ENCODE results near the genes RAB4A and CAPN9.

DNA sequence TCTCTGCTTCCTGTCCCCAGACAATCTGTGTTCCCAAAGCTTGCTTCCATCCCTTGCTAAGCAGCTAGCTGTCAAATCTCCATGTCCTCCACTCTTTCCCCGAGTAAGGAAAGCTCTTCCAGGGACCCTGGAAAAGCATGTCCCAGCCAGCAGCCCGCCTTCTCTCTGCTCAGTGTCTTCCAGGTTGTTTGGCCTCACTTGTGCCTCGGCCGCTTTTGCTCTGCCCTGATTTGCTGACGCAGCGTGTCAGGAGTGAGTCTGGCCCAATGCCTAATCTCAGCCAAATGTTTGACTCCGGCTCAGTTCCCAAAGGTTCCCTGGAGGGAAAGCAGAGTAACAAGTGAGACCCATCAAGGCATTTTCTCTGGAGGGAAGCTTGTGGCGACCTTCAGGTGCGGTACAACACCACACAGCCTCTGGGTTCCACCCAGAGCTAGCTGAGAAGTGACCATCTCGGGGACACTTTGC, 243.4 kb downstream of the RHOU start:
- PRO-cap = no peak

- PRO-cap = no peak
Observed at GRCh38 chr1:229091315-229091664, 179.6 kb upstream of the RAB4A start.

GRCh38 chr1:229092879-229093905, 177.7 kb upstream of the RAB4A start:
- PRO-cap = no peak

GRCh38 chr1:229238575-229239150, 32.2 kb upstream of the RAB4A start:
- PRO-cap = no peak

DNA sequence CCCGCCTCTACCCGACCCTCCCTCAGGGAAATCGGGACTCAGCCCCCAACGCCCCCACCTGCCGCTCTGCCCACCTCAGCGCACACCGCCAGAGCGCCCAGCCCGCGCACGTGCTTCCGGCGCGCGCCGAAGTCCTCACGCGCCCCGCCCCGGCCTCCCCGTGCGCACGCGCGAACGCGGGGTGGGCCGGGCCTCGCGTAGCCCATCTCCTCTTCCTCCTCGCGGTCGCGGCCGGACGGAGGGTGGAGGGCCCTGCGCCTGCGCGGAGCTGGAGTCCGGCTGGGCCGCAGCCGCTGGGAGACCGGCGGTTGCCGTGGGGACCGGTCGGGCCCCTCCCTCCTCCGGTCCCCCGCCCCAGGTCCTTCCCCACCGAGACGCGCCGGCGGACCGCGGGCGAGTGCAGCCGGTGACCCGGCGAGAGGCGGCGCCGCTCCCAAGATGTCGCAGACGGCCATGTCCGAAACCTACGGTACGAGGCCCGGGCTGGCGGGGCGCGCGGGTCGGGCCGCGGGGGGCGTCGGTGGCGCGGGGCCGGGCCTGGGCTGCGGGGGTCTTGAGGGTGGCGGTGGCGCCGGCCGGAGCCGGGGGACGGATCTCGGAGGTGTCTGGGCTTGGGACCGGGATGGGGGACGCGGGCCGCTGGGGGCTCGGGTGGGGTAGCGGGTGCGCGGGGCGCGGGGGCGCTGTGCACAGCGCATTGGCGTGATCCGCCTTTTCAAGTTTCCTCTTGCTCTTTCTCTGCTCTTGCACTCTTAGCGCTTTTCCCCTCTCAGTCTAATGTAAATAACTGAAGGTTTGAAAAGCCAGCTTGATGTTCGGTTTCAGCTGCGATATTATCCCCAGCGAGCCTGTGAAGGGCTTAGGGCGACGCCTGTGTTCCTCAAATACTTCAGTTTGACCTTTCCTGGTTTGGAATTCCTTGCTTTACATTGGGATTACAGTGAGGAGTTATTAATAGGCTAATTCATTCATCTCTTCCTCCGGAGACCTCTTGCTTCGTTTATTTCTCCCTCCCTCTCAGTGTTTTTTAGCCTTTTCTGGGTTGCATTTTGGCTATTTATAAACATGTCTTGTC, at the start of gene RAB4A:
RAB4A (plus strand) TSS at position 210 of the 1,075 bp plus-strand sequence.
- PRO-cap = bidirectional peak, plus-strand start at position 234 of the sequence, minus-strand start at position 112 of the sequence

- PRO-cap = no peak
Observed at GRCh38 chr1:229479991-229480423, 28.1 kb downstream of the NUP133 start.

GRCh38 chr1:229626447-229626879, 416 bp downstream of the URB2 start:
- PRO-cap = no peak

DNA sequence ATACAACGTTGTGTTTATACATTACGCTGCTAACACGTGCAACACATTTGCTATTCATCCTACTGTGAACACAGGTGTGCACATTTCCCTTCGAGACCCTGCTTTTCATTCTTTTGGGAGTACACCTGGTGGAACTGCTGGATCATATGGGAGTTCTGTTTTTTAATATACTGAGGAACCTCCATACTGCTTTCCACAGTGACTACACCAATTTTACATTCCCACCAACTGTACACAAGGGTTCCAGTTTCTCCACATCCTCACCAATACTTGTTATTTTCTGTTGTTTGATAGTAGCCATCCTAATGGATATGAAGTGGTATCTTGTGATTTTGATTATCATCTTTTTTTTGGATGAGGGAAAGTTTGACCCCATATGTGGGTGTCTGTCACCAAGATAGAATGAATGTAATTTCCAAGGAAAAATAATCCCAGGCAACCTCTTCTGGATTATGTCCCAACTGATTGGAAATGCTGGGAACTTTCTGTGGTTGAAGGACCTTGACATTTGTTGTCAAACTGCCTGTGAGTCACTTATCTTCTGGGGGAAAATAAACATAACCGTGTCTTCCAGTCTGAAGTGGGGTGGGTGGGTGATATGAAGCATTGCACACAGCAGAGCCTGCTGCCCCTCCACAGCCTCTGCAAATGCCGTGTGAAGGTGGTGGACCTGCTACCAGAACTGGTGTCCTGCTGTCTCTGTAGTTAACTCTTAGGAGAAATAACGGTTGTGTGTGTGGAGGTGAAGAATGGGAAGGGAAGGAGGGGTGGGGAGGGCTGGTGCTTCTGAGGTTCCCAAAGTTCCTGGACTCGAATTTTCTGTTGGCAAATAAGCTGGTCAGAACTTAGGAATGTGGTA, 23.0 kb downstream of the GALNT2 start:
- PRO-cap = no peak

DNA sequence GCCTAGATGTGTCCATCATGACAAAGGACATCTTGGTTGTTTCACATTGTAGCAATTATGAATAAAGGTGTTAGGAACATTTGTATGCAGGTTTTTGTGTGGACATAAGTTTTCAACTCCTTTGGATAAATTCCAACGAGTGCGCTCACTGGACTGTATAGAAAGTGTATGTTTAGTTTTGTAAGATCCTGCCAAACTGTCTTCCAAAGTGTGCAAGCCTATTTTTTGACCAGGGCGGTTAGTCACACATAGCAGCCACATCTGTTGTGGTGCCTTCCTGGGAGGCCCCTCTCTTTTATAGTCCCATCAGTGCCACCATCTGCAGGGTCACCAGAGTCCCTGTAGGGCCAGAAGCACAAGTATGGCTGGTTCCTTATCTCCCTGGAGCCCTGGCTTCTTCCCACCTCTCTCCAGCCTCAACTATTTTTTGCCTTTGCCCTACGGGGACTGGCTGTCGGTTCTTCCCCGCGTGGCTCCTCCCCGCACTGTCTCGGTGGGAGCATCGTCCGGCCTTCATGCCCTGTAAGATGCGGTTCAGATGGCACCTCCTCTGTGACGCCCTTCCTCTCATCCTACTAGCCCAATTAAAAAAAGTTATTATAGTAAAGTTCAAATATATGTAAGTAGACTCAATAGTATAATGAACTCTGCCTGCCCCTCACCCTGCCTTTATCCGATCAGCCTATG, 51.3 kb downstream of the GALNT2 start:
- PRO-cap = no peak

DNA sequence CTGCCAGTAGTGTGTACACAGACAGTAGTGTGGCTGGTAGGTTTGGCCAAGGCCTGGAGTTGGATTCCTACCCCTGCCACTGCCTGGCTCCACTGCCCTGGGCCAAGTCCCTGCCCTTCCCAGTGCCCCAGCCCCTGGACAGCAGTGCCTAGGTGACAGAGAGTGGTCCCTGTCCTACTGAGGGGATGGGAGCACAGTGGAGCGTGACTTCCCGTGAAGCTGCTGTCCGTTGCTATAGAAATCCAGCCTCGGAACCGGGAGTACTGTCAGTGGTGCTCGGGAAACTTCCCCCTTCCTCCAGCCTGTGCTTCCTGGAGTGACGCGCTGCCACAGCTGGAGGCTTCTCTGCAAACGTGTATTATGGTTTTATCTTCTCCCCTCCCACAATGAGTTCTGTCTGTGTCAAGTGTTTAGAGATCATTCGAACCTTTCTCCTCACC, 73.3 kb downstream of the GALNT2 start:
- PRO-cap = no peak

DNA sequence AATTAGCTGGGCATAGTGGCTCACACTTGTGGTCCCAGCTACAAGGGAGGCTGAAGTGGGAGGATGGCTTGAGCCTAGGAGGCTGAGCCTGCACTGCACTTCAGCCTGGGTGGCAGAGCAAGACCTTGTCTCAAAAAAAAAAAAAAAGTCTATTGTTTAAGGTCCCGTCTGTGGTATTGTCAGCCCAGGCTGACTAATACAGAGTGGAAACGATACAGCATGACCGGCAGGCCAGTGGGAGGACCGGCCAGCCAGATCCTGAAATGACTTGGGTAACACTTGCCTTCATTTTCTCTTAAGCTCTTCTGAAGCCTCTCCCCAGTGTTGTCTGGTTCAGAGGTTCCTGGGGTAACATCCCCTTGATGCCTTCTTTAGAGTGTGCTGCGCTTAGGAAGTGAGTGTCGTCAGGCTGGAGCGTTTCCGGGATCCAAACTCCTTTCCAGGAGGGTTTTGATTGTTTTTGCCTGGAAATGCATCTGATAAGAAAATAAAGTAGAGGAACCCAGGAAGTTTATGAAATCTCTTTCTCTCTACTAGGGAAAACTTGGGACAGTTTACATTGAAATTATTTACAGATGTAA, 142.7 kb downstream of the GALNT2 start:
- PRO-cap = no peak

GRCh38 chr1:230210744-230211267, 143.8 kb downstream of the GALNT2 start:
- PRO-cap = no peak

GRCh38 chr1:230268245-230268823, 157.8 kb downstream of the PGBD5 start:
- PRO-cap = no peak

DNA sequence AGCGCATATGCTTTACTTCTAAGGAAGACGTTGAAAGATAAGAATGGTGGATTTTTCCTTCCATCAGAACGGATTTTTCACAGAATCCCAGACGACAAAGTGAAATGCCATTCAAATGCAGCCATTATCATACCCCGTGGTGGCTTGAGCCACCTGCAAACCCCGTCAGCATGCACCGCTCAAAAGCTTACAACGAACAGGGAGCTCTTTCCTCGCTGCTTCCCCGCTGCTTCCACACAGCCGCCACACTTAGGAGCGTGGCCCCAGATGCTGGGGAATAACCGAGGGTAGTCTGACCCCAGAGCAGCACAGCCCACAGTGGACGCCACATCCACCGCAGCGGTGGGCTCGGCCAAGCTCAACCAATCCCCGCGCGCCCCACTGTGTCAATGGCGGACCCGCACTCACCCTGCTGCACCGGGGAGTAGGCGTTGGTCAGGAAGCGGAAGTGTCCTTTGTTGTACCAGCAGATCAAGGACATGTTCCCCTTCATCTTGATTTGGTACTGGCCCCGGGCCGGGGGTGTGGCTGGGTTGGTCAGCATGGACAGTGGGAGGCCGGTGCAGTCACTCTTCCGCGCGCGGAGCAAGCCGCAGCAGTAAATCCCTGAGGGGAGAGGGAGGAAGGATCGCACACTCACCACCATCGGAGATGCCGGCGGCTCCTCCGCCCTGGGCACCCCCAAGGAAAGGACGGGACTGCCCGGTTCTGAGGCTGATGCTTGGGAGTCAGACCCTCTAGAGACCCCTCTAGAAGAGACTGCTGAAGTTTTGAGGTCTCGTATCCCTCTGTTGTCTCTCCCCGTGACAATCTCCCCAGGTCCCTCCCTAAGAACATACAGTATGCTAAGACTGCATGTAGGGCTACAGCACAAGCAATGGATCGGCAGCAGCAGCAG, 93.4 kb downstream of the PGBD5 start:
- PRO-cap = no peak

DNA sequence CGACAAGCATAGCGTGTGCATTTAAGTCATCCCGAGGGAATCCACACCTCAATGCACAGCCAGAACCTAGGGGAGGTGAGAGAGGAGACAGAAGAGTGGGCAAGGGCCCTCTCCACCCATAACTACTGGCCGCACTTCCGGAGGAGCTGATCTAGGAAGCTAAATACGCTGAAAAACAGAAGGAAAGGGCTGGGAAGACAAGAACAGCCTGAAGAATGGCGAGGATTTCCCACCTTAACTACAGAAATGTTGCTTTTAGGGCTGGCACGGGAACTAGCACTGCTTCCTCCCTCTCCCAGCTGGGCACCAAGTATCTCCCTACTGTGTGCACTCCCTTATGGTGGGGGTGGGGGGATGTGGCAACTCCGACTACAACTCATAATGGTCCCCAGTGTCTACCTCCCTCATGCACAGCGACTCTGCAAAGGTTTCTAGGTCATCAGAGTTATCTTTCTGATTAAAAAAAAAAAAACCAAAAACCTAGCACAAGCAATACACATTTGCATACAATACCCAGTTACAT, 3.5 kb downstream of the PGBD5 start:
- PRO-cap = no peak

GRCh38 chr1:230601261-230601928, 40.9 kb upstream of the COG2 start:
- PRO-cap = no peak

DNA sequence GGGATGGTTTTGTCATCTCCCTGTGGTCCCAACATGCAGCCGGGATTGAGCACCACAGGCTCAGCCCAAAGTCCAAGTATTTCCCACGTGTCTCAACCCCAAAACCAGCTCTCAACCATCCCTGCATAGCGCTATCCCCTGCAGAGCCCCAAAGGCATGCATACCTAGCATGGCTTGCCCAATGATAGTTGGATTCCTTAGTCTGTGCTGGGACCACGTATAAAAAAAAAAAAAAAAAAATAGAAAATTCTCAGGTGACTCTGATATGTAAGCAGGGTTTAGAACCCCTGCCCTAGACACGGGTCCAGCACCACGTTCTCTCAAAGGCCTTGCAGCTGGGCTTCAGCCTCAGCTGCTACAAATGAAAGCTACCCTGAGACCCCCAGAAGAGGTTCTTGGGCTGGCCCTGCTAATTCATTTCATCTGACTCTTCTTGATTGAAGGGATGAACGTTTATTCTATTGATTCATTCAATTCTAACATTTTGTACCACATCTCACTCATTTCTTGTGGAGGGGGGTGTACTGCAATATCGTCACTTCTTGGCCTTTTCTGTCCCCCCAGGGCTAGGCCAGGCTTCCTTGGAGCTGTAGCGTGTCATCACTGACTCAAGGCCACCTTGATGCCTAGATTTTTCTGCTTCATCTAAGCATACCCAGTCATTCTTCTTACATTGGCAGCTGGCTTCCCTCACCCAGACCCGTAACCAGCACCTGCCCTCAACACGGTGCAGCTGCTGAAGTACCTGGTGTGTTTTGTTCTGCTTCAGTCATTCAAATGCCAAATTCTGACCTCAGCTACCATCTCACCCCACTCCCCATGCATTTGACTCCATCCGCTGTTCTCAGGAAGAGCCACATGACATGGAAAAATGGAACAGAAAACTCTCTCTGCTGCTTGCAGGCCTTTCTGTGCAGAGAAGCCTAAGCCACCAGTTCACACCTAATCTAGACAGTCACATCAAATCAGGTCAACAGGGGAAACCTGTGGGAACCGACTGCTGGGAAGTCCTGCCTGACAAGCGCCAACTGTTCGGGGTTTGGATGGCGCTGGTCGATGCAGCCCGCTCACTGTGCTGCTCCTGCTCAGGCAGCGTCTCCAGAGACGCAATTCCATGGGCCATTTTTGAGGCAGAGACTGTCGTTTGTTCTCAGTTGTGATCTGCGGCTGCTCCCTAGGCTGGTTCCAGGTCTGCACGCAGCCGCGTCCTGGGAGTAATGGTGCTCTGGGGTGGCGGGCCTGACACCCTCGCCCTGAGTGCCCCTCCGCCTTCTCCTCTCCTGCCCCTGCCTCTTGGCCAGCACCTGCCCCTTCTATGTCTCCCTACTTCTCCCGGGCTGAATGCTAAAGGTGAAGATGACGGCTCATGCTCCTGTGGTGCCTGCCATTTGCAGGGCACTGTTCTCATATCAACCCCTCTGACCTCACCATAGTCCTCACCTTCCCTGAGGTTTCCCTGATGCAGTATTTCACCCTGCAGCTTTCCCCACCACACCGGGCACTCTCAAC, 1.8 kb downstream of the AGT start:
- PRO-cap = no peak

DNA sequence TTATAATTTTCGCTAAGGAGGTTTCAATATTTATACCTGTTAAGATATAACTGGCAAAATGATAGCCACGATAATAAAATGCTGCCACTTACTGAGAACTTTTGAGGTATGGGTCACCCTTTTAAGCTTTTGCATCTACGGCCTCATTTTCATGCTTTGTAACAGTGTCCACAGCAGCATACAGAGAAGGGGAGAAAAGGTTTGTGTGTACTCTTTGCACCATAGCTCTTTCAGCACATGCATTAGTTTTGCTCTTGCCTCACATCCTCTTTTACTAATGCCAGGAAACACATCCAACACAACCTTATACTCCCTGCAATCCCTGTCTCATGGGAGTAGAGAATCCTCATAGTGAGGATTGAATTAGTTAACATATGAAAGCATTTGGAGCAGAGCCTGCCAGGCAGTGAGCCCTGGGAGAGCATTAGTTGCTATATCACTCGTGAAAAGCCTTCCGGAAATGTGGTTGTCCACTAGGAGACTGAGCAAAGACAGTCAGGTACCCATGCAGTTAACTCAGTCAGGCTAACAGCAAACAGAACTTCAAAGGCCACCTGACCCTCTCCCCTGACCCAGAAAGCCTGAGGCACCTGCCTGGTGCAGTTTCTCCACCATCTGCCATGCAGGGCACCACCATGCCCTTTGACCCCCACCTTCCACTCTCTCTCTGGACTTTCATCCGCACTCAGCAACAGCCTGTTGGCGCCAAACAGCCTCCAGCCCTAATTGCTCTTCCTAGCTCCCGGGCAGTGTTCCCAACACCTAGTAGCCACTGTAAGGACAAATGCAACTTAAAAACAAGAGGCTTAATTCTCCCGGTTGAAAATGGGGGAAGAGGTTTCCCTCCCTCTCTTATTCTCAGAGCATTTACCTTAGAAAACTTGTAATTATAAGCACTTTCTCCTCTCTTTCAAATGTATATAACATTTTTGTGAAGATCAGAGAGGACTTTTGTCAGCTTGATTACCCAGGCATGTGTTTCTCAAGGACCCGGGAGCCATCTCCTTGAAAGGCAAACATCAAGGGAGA, 14.9 kb upstream of the AGT start:
- PRO-cap = no peak

DNA sequence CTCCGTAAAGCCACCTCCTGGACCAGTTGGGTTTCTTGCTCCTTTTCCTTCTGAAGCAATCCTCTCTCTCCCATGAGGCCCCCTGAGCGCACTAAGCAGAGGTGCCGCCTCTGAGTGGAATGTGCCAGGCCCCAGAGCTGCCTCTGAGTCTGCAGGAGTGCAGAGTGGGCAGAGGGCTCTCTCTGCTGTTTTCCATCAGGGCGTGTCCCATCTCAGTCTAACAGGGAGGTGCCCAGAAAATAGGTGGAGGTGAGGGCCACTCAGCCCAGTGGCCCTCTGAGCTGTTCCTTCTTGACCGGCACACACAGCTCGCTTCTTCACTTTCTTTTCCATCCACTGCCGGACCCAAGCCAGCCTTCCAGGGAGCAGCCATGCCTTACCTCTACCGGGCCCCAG, at the start of gene CAPN9:
CAPN9 (plus strand) TSS at position 263 of the 396 bp plus-strand sequence.
- PRO-cap = unidirectional peak, plus-strand start at position 134 of the sequence; unidirectional peak, plus-strand start at position 320 of the sequence

DNA sequence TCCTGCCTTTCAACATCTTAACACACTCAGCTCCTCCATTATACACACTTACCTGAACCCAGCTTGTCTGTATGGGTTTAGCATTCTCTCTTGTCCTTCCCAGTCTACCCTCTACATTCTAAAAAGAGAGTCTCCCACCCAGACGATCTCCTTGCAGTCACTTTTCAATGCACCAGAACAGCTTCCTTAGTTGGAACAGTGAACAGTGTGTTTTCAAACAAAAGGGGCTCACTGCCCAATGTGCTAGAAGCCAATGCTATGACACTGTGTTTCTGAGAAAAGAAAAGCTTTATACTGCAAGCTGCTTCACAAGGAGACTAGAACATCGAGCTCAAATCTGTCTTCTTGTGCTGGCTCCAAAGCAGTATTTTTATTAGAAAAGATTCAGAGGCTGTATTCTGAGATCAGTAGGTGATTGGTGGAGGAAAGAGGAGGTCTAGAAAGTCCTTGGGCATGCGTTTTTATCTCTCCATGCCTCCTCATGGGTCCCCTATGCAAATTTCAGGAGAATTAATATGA, 60.4 kb downstream of the C1orf198 start:
- PRO-cap = bidirectional peak, plus-strand start at position 311 of the sequence, minus-strand start at position 166 of the sequence